ENCODE results near the genes CLSPN, AGO1 and TEKT2.

DNA sequence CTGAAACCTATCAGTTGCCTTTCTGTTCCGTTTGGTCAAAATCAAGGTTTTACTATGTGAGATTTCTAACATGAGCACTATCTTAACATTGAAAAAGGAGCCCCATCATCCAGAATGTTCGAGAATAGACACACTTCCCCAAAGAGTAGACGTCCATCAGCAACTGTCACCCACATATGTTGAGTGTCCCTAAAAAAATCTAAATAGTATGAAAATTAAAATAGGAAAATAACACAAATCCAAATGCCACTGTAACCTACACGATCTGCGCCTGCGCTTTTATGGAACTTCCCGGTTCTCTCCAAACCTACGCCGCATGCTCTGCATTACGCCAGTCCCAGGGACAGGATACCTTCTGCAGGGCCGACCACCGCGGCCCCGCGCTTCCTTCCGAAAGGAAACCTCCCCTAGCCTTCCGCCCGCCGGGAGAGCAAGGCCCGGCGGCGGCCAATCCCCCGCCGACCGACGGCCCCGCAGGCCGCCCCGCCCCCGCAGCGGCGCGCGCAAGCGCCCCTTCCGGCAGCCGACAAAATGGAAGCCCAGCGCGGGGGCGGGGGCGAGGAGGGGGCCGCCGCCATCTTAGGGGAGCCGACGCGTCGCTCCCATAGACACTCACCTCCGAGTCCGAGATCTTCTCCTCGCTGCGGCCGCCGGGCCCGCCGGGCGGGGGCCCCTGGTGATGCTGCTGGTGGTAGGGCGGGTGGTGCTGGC lies 1.2 kb downstream of the SFPQ start:
- PRO-cap: bidirectional peak, plus-strand start at position 562 of the sequence, minus-strand start at position 485 of the sequence
- RRBS: under 1% methylated on average over 24 of the region's 57 CpGs

- PRO-cap: no peak
- RRBS: no CpG with 5 or more reads among the region's 9 CpGs
These were observed 82.3 kb downstream of the ZMYM4 start for GRCh38 chr1:35350719-35351342.

GRCh38 chr1:35499827-35500205 lies 57.4 kb downstream of the KIAA0319L start:
- PRO-cap: no peak
- RRBS: no CpG with 5 or more reads among the region's 4 CpGs

GRCh38 chr1:35560756-35561335 lies 3.2 kb downstream of the NCDN start:
- PRO-cap: no peak
- RRBS: 40% methylated on average over 7 of the region's 27 CpGs

- PRO-cap: no peak
- RRBS: no CpG with 5 or more reads among the region's 5 CpGs
These were observed 23.4 kb downstream of the TFAP2E start for GRCh38 chr1:35596215-35597134.

DNA sequence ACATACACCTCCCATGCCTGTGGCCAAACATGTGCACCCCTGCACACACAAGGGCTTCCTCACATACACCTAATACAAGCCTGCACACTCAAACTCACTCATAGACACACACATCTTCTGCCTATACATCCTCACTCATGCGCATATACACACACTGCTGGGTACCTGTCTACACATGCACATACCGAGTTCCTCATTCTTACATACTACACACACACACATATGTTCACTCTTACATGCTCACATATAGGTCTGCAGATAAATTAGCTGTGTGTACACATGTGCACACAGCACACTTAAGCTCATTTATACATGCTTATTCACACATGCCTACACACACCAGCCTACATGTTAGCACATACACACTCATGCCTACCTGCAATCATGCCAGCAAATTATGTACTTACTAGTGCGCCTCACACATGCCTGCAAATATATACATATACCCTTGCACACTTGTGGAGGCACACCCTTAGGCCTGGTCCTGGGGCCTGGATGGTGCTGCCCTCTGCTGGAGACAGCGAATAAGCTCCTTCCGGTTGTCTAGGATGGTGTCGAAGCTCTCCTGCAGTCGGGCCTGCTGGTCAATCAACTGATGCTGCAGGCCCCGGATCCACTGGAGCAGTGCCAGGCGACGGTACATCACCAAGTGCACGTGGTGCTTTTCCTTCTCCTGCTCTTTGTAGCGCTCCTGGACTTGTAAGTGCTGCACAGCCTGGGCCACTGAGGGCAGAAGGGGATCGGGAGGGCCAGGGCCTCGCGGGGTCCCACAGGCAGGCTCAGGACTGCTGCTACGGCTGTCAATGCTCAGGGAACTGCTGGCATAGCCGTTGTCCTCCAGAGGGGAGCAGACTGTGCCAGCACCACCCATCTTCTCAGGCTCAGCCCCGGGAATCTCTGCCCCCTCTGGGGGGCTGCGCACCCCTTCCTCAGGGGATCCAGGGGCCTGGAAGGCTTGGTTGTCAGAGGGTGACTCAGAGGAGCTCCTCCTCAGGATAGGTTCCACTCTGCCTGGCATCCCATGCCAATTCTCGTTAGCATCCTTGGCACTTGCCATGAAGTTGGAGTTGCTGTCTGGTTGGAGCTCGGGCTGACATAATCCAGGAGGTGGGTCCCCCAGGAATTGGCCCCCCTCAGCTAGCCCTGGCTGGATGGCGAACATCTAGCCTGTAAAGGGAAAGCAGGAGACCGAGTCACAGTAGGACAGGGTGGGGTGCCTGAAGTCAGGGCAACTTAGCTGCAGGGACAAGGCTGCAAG lies 3.1 kb downstream of the C1orf216 start:
- PRO-cap: no peak
- RRBS: 14% methylated on average over 3 of the region's 23 CpGs

GRCh38 chr1:35769823-35770314 lies at the start of gene CLSPN:
CLSPN (minus strand) TSS chr1:35769978.
- PRO-cap: bidirectional peak, plus-strand start at chr1:35770137, minus-strand start at chr1:35769964
- RRBS: 0% methylated on average over 3 of the region's 27 CpGs

DNA sequence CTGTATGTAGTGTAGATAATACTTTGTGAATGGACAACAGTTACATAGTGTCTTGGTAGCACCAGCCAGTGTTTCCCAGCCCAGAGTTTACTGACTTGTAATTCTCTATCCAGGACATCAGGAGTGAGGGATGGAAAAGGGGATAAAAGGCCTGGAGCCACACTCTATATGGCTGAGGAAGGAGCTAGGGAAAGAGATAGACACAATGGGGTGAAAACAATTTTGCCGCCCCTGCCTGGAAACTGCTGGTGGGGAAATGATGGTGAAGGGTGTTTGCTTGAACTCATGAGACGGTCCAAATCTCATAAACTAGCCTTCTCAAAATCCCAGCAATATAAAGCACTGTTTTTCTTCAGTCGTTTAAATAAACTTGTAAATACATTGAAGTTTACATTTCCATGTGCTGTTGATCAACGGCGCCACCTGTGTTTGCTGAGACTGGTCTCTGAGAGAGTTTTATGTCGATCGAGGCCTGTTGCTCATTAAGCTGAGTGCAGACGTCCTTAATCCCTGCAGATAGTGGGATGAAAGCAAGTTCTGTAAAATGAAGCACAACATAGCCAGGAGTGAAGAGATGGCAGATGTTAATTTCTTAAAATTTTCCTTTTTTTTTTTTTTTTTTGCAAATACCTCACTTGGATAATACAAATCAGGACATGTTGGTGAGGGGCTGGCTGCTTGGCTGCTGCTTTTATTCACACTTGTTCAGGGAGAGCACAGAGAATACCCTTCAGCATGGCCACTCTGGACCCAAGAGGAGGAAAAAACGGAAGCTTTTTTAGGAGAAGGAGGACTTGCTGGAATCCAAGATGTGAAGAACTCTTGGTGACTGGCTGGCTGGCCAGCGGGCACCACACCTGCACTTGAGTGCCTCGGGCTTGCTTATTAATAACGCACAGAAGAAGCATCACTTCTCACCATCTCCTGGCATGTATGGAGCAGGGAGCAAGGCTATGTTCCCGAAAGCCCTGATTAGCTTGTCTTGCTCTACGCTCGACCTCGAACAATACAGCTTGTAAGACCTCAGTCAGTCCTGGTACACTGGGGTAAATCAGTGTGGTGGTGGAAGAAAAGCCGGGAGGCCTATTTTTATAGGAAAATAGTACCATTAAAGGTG lies 27.6 kb upstream of the AGO1 start:
- PRO-cap: no peak
- RRBS: no CpG with 5 or more reads among the region's 17 CpGs

DNA sequence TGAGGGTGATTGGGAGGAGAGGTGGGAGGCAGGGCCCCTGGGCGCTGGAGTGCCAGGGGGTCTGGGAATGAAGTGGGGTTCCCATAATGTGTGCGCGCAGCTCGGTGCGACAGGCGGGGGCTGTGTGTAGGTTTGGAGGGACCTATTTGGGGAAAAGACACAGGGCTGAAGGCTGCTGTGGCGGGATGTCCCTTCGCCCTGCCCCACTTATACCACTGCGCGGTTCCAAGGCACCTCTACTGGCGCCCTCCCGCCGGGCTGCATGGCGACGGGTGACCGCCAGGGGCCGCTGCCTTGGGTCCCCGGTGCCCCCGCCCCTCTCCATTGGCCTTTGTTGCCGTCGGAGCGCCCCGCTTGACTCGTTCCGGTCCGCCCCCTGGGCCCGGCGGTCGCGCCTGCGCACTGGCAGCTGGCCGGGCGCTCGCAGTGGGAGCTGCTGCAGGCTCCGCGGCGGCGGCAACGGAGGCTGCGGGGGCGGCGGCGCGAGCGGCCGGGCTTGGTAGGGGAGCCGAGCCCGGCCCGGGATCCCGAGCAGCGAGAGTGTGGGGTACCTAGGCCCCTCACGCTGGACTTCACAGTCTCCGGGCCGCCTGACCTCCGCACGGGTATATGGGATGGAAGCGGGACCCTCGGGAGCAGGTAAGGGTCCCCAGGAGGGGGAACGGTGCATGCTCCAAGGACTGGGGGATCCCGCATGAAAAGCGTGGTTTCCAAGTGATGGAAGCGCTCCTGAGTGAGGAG lies at the start of gene AGO1:
TSS of gene AGO1 (plus strand) at position 402 of the 741 bp plus-strand sequence.
- PRO-cap: unidirectional peak, plus-strand start at position 402 of the sequence
- RRBS: 2% methylated on average over 31 of the region's 62 CpGs

GRCh38 chr1:36083742-36084712 lies at the start of gene TEKT2:
TEKT2 (plus strand) TSS chr1:36084094.
- PRO-cap: bidirectional peak, plus-strand start at chr1:36084114, minus-strand start at chr1:36084016; bidirectional peak, plus-strand start at chr1:36084415, minus-strand start at chr1:36084318; unidirectional peak, minus-strand start at chr1:36084469
- RRBS: 2% methylated on average over 29 of the region's 62 CpGs

DNA sequence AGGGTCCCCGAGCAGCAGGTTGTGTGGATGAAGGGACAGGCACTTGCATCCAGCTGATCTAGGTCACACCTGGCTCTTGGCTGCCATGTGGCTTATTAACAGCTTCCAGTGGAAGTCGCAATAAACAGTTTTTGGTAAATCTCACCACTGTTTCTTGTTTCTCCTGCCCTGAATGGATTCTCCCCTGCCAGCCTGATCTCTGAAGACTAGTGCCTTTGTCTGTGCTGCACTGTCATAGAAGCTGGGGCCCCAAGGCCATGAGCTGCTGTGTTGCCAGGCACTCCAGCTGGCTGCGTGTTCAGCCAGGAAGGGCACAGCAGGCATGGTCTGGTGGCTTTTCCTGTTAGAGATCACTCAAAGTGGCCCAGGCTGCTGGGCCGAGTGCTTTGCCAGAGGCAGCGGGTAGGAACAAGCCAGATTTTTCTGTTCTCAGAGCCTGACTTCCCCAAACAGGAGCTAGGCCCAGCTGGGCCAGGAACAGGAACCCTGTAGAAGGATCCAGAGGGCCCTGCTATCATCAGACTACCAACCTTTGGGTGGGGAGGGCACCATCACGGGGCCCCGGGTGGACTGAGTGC lies 5.2 kb downstream of the ADPRS start:
- PRO-cap: no peak
- RRBS: no CpG with 5 or more reads among the region's 7 CpGs

GRCh38 chr1:36178361-36179479 lies 22.8 kb downstream of the MAP7D1 start:
- PRO-cap: no peak
- RRBS: 81% methylated on average over 27 of the region's 85 CpGs

DNA sequence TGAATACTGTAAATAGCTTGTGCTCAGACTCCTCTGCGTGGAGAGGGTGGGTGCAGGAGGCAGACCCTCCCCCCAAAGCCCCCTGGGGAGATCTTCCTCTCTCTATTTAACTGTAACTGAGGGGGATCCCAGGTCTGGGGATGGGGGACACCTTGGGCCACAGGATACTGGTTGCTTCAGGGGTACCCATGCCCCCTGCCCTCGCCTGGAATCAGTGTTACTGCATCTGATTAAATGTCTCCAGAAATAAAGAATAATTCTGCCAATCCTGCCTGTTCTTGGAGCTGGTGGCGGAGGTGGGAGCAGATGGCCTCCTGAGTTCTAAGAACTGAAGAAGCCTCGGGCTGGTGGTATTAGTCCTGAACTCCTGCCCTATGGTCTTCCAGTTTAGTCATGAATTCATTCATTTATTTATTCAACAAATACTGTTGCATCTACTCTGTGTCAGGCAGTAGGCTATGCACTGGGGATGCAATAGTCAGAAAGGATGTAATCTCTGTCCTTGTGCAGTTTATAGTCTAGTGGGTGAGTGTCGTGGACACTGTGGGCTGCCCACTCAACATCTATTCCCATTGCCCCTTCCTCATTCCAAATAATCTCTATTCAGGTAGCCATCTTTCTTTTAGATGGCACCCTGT lies 24.7 kb downstream of the MAP7D1 start:
- PRO-cap: no peak
- RRBS: no CpG with 5 or more reads among the region's 5 CpGs

- PRO-cap: no peak
- RRBS: no CpG with 5 or more reads among the region's 9 CpGs
These were observed 31.9 kb downstream of the MAP7D1 start for GRCh38 chr1:36187732-36188451.

- PRO-cap: no peak
- RRBS: no CpG with 5 or more reads among the region's 9 CpGs
These were observed 34.1 kb downstream of the MAP7D1 start for GRCh38 chr1:36190100-36190392.

DNA sequence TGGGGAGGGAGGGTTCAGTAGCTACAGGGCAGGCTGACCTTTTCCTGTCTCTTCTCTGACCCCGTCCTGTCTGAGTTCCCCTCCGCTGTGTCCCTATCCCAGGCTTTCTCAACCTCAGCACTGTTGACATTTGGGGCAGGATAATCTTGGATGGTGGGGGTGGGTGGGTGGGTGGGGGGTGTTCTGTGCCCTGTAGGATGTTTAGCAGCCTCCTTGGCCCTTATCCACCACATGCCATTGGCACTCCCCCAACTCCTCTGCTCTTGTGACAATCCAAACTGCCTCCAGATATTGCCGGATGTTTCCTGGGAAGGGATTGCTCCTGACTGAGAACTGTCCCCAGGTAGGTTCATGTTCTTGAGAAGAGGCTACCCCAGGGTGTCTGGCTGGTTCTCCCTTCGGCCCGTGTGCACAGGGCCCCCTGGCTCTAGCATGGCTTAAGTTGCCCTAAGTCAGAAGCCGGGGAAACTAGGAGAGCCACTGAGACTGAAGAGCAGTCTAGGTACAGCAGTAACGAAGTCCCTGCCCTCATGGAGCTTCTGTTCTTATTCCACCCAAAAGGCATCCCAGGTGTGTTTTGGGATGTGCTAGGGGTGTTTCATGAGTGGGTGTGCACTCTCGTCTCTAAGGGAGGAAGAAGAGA lies 19.9 kb upstream of the THRAP3 start:
- PRO-cap: no peak
- RRBS: 100% methylated on average over 1 of the region's 8 CpGs

- PRO-cap: no peak
- RRBS: no CpG with 5 or more reads among the region's 12 CpGs
These were observed 19.0 kb downstream of the THRAP3 start for GRCh38 chr1:36243188-36243766.

- PRO-cap: no peak
- RRBS: no CpG with 5 or more reads among the region's 8 CpGs
These were observed 33.0 kb downstream of the THRAP3 start for GRCh38 chr1:36257076-36257903.

DNA sequence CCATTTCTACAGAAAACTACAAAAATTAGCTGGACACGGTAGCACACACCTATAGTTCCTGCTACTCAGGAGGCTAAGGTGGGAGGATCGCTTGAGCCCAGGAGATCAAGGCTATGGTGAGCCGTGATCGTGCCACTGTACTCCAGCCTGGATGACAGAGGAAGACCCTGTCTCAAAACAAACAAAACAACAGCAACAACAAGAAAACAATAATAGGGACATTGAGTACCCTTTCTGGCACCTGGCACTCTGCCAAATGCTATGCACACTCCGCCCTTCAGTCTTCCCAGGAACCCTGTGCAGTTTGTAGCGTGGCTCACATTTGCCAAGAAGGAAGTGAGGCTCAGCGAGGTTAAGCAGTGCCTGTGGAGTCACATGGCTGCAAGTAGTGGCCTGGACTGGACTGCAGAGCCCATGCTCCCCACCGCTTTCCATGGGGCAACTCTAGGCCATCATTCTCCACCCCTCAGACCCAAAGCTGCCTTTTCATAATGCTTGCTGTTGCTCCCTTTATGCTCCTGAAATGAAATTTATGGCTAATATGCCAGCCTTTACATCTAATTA lies 5.2 kb upstream of the EVA1B start:
- PRO-cap: no peak
- RRBS: no CpG with 5 or more reads among the region's 8 CpGs

DNA sequence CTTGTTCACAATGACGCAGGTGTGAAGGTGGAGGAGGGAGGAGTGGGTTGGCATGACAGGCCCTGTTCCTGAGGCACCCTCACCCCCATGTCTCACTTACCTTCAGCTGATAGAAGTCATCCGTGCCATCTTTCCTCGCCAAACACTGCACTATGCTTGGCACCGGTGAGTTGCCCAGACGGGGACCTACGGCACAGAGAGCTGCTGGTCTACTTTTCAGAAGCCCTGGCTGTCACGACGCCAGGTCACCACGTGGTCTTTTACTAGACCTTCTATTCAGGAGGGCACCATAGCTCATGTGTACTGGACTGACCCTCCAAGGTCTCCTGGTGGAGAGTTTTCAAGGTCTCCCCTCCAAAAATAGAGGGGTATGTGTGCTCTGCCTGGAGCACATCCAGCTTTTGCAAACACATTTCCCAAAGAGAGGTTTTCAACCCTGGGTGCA lies 27.1 kb downstream of the STK40 start:
- PRO-cap: no peak
- RRBS: no CpG with 5 or more reads among the region's 9 CpGs